Tibial nerve (tissue), 3 donors: ENCODE measurements around a stretch of chr17.

GRCh38 chr17:77287538-77288121 lies 6.3 kb downstream of the SEPTIN9 start:
- PRO-cap: no peak
- RAMPAGE, long total RNA, 3 experiments: no peak in any of the 3 experiments

- PRO-cap: no peak
- RAMPAGE, long total RNA, 3 experiments: no peak in any of the 3 experiments
Measured at GRCh38 chr17:77311325-77312026, 30.2 kb downstream of the SEPTIN9 start.

- PRO-cap: no peak
- RAMPAGE, long total RNA, 3 experiments: no peak in any of the 3 experiments
Measured at GRCh38 chr17:77324140-77324263, 42.7 kb downstream of the SEPTIN9 start.

GRCh38 chr17:77342303-77342815 lies 61.1 kb downstream of the SEPTIN9 start:
- PRO-cap: no peak
- RAMPAGE, long total RNA, 3 experiments: no peak in any of the 3 experiments

DNA sequence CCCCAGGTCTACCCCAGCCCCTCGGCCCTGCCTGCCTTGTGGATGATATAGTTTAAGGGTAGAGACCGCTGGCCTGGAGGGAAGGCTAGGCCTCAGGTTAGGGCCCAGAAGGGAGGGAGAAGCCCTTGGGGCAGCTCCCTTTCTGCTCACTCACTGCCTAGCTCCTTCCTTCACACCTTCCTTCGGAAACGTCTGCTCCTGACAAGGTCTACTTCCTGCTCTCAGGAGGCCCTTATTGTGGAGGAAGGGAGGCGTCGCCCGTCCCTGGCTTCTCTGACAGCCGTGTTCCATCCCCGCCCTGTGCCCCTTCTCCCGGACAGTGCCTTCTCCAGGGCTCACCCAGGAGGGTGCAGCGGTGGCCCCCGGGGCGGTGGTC lies 91.0 kb downstream of the SEPTIN9 start:
- PRO-cap: no peak
- RAMPAGE, long total RNA, 3 experiments: no peak in any of the 3 experiments

DNA sequence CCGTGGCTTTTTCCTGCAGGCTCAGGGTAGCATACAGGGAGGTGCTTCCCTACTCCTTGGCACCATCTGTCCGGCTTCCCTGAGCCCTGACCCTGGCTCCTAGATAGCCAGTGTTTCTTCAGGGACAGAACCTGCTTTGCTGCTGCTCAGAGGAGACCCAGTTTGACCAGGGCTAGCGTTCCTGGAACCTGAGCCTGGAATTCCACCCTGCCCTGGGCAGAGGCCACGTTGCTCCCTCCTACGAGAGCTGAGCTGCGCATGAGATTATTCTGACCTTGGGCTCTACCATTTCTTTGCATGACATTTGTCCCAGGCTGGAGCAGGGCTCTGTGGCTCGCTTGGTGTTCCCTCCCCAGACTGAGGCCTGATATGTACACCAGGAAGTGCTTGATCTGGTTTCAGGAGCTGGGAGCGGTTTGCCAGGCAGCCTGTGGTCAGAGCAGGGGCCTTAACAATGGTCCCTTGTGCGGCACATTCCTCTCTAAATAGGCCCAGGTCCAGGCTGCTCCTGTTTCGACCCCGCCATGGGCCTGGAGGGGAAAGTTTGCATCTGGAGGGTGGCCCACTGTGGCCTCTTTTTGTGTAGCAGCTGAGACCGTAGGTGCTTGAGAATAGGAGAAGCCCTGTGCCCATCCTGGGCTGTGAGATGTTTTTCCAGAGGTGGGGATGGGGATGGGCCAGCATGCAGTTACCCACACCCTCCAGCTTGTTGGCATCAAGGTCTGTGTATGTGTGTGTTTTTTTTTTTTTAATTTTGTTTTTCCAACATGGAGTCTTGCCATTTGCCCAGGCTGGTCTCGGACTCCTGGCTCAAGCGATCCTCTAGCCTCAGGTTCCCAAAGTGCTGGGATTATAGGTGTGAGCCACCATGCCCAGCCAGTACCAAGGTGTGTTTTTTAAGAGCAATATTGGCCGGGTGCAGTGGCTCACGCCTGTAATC lies 113.3 kb downstream of the SEPTIN9 start:
- PRO-cap: unidirectional peak, minus-strand start at position 359 of the sequence
- RAMPAGE, long total RNA, 3 experiments: no peak in any of the 3 experiments

DNA sequence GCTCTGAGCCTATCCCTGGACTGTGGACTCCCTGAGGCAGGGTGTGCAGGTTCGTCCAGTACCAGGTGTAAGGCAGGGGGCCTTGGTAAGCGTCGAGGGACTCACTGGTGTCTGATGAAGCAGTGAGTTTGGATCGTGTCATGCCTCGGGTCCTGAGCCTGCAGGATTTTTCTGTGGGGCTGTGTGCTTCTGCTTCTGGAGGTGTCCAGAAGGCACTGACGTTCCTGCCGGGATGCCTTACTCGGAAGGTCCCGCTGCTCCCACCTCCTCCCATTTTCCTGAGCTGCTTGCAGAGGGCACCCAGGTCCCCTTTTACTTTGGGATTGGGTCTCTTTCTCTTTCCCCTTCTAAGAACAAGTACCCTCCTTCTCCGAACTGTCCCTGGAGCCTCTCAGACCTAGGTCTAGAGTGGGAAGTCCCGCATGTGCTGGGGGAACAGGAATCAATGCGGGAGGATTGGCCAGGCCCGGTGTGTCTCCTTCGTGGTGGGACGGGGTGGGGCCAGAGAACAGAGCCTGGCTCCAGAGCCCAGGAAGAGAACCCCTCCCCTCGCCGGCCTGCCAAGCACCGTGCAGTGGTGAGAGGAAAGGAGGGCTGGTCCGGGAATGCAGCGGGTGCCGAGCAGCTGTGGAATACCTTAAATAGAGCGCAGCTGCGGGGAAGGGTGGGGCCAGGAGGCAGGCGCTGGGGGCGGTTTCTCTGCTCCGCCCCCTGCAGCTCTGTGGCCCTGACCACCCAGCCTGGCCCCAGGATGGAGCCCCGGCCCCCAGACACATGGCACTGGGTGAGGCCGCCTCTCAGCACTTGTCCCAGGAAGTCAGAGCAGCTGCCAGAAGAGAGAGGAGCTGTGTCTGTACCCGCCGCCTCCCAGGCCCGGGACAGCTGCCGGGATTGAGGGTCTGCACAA lies 127.8 kb downstream of the SEPTIN9 start:
- PRO-cap: bidirectional peak, plus-strand start at position 832 of the sequence, minus-strand start at position 616 of the sequence
- RAMPAGE, long total RNA, 3 experiments: no peak in any of the 3 experiments

DNA sequence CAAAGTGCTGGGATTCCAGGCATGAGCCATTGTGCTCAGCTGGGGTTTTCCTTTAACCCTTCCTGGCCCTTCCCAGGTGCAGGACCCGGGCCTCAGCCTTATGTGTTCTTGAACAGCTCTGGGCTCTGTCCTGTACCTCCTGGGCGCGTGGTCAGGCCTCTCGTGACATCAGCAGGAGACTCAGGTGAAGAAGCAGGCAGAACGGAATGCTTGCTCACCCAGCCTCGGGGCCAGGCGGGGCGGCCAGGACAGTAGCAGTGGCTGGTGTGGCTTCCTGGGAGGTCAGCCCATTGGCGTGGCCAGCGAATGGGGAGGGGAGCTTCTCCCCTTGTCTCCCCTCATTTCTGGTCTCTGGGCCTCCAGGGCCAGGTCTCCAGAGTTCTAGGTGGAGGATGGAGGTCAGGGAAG lies 140.8 kb downstream of the SEPTIN9 start:
- PRO-cap: no peak
- RAMPAGE, long total RNA, 3 experiments: no peak in any of the 3 experiments

DNA sequence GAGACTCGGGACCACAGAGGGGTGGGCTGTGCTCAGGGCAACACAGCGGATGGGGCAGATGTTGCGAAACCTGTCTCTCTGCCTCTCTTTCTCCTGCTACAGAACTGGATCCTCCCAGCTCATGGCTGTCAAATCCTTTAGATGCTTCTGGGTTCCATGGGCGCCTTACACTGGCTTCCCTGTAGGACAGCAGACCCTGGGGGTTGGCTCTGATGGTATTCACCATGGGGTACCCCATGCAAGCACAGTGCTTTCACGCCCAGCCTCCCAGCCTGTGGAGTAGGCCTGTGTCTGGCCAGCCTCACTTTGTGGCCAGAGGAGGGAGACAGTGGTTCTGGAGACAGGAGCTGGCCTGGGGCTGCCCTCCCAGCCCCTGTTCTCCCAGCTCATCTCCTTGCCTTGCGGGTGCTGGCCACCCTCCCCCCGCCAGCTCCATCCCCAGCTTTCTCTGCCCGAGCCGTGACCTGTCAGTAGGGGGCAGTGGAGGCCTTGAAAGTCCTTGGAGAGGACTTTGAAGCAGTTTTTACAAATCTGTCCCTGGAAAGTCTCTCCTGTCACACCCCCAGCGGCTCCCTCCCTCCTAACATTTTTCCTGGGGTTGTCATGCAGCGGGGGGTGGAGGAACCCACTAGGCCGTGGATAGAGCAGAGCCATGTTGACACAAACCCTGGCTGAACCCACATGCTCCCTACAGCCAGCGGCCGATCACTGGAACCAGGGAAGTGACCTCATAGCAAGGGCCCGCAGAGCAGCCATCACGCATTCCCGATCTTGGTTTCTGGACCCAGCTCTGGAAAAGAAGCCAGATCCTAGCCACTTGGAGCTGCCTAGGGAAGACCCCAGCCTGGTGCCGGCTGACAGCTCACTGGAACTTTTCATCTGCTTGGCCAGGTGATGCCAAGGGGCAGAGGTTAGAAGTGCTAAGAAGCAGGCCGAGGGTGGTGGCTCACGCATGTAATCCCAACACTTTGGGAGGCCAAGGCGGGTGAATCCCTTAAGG lies 148.8 kb downstream of the SEPTIN9 start:
- PRO-cap: no peak
- RAMPAGE, long total RNA, 3 experiments: start-site peak on the plus strand in 1 of 3 experiments, centred at position 219 of the sequence, 7 reads per replicate

DNA sequence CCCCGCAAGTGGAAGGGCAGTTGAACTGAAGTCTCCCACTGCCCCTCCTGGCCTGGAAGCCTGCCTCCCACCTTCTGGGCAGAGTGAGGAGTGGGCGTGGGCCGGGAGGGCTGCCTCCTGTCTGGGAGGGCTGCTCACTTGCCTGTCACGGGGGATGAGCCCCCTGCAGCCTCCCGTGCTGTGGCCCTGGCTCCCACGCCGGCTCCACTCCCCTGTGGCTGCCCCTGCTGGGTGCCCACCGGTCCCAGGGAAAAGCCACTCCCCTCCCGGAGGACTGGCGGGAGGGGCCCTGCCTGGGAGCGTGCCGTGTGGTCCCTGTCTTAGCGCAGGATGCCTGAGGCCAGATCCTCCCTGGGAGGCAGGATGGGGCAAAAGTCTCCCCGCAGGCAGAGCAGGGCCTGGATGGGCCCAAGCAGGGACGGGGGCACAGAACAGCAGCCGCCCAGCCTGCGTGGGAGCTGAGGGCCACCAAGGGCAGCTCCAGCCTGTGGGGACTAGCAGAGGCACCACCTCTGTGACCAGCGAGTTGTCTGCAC lies 199.2 kb downstream of the SEPTIN9 start:
- PRO-cap: no peak
- RAMPAGE, long total RNA, 3 experiments: no peak in any of the 3 experiments

DNA sequence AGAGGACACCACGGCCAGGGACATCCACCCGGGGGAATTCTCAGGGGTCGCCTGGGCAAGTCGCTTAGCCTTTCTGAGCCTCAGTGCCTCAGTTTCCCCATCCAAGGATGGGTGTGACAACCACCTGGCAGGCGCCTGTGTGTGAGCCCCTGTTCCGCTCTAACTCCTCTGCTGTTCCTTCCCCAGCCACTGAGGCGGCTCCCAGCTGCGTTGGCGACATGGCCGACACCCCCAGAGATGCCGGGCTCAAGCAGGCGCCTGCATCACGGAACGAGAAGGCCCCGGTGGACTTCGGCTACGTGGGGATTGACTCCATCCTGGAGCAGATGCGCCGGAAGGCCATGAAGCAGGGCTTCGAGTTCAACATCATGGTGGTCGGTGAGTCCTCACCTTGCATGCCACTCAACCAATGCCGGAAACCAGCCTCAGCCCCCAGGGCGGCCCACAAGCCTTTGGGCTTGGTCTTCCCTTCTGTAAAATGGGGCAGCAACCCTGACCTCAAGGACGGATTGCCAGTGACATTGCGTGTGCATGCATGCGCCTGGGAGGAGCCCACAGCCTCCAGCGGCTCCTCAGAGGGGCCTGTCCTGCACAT lies 200.8 kb downstream of the SEPTIN9 start:
- PRO-cap: no peak
- RAMPAGE, long total RNA, 3 experiments: no peak in any of the 3 experiments

DNA sequence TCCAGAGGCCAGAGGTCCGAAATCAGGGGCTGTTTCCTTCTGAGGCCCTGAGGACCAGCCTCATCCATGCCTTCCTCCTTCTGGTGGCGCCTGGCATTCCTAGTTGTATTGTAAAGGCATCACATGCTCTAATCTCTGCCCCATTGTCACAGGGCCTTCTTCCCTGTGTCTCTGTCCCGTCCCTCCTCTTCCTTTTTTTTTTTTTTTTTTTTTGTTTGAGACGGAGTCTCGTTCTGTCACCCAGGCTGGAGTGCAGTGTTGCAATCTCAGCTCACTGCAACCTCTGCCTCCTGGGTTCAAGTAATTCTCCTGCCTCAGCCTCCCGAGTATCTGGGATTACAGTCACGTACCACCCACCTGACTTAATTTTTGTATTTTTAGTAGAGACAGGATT lies 212.3 kb downstream of the SEPTIN9 start:
- PRO-cap: no peak
- RAMPAGE, long total RNA, 3 experiments: no peak in any of the 3 experiments

- PRO-cap: no peak
- RAMPAGE, long total RNA, 3 experiments: no peak in any of the 3 experiments
Measured at GRCh38 chr17:77681931-77682298, 276.6 kb upstream of the TNRC6C start.

GRCh38 chr17:77865185-77865861 lies 93.2 kb upstream of the TNRC6C start:
- PRO-cap: no peak
- RAMPAGE, long total RNA, 3 experiments: no peak in any of the 3 experiments

DNA sequence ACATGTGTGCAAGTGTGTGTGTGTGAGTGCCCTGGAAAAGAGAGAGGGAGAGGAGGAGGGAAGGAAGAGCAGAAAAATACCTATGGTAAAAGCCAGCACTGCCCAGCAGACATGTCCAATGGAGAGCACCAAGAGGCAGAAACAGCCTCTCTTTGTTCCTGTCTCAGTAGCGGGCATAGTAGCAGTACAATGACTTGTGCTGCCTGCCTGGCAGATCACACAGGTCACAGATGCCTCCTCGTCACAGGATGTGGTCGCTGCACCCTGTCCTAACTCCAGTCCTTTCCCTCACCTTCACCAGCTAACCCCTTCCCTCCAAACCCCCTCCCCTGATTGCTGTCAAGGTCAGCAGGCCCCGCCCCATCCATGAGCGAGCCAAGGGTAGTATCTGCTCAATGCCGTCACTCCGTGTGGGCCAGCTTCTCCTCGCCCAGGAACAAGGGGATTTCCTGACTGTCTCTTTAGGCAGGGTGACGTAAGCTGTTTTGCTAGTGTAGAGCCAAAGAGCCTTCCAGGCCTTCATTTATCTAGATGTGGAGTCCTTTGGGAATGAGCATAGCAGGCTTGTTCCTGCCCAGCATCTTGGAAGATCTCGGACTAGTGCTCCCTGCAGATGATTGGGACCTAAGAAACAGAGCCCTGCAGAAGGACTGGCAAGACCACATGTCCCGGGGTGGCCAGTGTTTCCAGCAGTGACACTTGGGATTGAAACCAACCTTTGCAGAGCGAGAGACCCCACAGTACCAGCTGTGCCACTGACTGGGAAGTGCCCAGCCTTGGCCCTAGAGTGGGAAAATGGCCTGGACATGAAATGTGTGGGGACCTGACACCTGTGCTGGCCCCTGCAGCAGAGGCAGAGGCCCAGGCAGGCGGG lies 75.9 kb upstream of the TNRC6C start:
- PRO-cap: no peak
- RAMPAGE, long total RNA, 3 experiments: no peak in any of the 3 experiments

GRCh38 chr17:77948779-77949189 lies 9.7 kb upstream of the TNRC6C start:
- PRO-cap: no peak
- RAMPAGE, long total RNA, 3 experiments: no peak in any of the 3 experiments

- PRO-cap: no peak
- RAMPAGE, long total RNA, 3 experiments: start-site peak on the plus strand in 1 of 3 experiments, at chr17:77970707-77970889 at its widest, 7 reads per replicate
Measured at GRCh38 chr17:77970323-77970943, 11.9 kb downstream of the TNRC6C start.

DNA sequence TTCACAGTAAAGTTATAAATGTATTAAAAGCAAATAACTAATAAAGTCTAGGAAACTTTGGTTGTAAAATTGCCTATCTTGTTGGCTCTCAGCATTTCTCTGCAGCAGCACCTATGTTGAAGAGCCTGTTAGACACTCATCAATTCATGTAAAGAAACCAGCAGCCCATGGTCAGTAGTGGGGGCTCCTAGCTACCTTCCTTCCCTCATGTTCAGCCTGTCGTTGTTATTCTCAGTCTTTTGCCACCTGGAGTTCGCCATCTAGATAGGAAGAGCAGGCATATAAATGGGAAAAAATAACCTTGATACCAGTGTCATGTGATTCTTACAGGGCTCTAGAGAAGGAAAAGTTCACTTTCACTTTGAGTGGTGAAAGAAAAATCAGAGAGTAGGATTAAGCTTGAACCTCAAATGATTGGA lies 39.2 kb downstream of the TMC6 start:
- PRO-cap: no peak
- RAMPAGE, long total RNA, 3 experiments: no peak in any of the 3 experiments

- PRO-cap: no peak
- RAMPAGE, long total RNA, 3 experiments: no peak in any of the 3 experiments
Measured at GRCh38 chr17:78093455-78093745, 35.2 kb downstream of the TMC6 start.

- PRO-cap: no peak
- RAMPAGE, long total RNA, 3 experiments: no peak in any of the 3 experiments
Measured at GRCh38 chr17:78106103-78107019, 22.2 kb downstream of the TMC6 start.